Hepatocyte (in vitro differentiated cells and primary cell): ENCODE measurements around a stretch of chr6.

DNA sequence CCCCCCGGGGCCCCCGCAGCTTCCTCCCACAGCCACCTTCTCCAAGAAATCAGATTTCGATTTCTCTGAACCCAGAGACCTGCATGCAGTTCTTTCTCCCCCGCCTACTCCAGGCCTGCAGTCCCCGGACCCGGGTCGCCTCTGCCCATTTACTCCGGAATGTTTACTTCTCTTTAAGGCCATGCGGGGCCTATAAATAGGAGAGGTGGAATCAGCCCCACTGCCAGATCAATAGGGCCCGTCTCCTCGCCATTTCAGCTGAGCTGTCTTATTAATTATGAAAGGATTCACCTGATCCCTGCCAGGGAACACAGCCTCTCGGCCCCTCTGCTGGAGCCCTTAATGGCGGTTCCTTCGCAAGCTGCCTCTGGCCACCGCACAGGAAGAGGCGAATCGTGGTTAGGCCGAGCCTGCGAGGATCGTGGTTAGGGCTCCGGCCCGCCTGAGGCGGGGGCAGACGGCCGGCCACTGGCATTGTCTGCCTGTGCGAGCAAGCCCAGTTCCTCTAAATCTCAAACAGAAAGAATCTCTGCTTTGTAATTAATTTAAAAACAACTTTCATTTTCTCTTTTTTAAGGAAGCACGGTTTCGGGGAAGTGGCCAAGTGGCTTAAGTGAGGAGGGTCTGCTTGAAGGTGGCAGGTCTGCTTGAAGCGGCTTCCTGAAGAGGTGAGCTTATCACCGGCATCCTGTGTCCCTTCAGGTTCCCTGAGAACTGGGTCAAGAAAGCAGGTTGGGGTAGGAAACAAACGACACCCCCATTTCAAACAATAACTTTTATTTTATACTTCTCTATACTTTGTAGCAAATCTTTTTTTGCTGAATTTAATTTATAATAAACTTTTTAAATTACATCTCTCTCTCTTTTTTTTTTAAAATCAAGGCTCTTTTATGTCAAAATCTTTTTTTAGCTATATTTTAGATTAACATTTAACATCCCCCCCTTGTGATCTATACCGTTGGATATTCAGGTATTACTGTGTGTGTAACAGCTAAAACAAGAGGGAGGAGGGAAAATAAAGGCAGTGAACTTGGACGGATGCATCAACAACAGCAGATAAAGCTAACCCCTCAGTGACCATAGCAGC lies 9.1 kb downstream of the NRN1 start:
- RAMPAGE, long total RNA = no peak
- RRBS = no CpG with 5 or more reads among the region's 33 CpGs

- RAMPAGE, long total RNA = no peak
- RRBS = no CpG with 5 or more reads among the region's 4 CpGs
Measured at GRCh38 chr6:6591657-6592074, 3.1 kb downstream of the LY86 start.

GRCh38 chr6:6623658-6623943 lies 35.1 kb downstream of the LY86 start:
- RAMPAGE, long total RNA = no peak
- RRBS = no CpG with 5 or more reads among the region's 1 CpG

GRCh38 chr6:6654309-6655348 lies 66.1 kb downstream of the LY86 start:
- RAMPAGE, long total RNA = no peak
- RRBS = no CpG with 5 or more reads among the region's 13 CpGs

GRCh38 chr6:6678774-6679225 lies 90.3 kb downstream of the LY86 start:
- RAMPAGE, long total RNA = no peak
- RRBS = no CpG with 5 or more reads among the region's 11 CpGs

- RAMPAGE, long total RNA = no peak
- RRBS = no CpG with 5 or more reads among the region's 12 CpGs
Measured at GRCh38 chr6:6683287-6684485, 95.2 kb downstream of the LY86 start.

DNA sequence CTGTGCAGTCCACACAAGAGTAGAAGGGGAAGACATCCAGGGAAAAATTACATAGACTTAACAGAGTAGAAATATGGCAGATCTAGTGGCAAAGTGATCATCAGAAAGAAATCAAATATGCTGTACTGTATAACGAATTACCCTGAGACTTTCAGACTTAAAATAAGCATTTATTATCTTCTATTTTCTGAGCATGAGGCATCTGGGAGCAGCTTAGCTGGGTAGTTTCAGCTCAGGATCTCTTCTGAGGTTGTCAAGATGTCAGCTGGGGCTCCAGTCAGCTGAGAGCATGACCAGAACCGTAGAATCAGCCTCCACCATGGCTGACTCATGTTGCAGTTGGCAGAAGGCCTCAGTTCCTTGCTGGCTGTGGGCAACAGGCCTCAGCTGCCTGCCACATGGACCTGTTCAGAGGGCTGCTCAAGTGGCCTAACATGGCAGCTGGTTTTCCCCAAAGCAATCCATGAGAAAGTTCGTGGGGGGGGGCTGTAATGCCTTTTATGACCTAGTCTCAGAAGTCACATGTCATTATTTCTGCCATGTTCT lies 142.2 kb downstream of the LY86 start:
- RAMPAGE, long total RNA = no peak
- RRBS = no CpG with 5 or more reads among the region's 3 CpGs

GRCh38 chr6:6736619-6737624 lies 148.4 kb downstream of the LY86 start:
- RAMPAGE, long total RNA = no peak
- RRBS = no CpG with 5 or more reads among the region's 35 CpGs

DNA sequence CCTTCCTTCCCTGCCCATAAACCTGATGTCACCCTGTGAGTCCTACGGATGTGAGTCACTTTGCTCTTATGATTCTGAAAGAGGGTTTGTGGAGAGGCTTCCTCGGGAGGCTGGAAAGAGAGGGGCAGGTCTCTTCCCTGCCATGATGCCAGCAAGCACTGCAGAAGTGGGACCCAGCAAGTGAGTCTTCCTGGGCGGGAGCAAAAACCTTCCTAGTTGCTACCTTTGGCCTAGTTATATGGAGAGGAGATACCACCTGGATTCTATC lies 202.5 kb downstream of the LY86 start:
- RAMPAGE, long total RNA = no peak
- RRBS = no CpG with 5 or more reads among the region's 3 CpGs

- RAMPAGE, long total RNA = no peak
- RRBS = no CpG with 5 or more reads among the region's 14 CpGs
Measured at GRCh38 chr6:6806655-6807639, 218.4 kb downstream of the LY86 start.

- RAMPAGE, long total RNA = no peak
- RRBS = no CpG with 5 or more reads among the region's 11 CpGs
Measured at GRCh38 chr6:6882868-6883652, 224.7 kb upstream of the RREB1 start.

- RAMPAGE, long total RNA = no peak
- RRBS = no CpG with 5 or more reads among the region's 10 CpGs
Measured at GRCh38 chr6:6915689-6916241, 192.0 kb upstream of the RREB1 start.

DNA sequence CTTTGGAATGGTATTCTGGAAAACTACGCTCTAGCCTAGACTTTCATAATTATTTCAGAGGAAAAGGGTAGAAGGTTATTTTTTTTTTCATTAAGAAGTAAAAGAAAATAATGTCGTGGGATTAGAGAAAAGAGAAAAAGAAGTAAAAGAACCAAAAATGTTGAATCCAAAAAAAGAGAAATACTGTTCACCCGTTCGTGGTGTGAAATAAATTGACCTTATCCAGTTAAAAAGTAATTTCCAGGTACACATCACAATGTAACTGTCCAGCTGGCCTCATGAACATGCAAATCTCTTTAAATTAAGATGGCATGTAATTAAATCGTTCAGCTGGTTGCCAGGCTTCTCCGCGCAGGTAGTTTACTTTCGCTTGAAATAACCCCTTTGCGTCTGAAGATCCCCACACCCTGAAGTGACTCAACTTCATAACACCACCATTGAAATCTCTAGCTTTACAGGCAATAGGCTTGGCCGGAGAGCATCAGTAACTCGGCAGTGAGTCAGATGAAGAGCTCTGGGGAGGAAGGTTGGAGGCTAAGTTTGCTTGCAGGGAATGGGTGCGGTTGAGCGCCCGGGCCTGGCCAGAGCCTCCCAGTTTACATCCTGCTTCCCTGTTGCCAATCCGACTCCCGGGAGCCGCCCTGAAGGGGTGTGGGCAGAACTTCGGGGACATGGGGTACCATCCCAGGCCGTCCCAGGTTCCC lies 57.1 kb upstream of the RREB1 start:
- RAMPAGE, long total RNA = no peak
- RRBS = 15% methylated on average over 7 of the region's 19 CpGs

DNA sequence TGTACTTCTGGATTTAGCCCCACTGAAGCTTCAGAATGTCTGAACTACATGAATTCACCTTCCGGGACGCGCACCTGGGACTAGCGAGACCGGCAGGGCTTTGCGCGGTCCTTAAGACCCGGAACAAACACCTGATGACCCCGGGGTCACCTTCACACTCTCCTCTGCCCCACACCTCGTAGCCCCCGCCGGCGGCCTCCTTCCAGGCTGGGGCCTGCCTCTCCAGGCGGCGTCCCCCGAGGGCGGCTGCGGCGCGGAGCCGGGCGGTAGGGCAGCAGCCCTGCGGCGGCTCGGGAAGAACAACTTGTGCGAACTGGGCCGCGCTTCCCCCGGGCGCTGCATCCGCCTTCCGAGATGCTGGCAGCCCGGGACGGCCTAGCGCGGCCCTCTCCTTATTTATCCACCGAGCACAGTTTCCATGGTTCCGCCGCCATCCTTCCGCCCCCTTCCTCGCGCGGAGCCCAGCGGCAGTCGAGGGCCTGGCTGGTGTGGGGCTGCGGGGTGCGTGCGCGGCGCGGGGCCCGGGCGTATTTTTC lies 56.5 kb upstream of the RREB1 start:
- RAMPAGE, long total RNA = no peak
- RRBS = 2% methylated on average over 21 of the region's 53 CpGs

DNA sequence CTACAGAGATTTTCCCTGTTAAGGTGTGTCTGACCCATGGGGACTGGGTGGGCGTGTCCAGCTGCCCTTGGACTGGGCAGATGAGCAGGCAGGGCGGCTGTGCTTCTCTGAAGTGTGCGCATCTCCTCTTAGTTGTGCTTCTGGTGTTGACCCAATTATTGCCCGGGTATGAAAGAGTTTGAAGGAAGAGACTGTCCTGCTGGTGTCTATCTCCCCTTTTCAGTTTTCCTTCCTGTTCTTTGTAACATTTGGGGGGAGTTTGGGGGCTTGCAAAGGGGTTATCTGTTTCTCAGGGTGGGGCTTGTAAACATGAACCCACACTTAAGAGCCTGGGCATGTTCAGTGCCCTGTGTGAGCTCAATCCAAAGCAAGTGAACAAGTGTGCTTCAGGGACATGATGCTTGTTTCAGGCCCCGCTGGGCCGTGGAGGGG lies 57.9 kb downstream of the RREB1 start:
- RAMPAGE, long total RNA = no peak
- RRBS = no CpG with 5 or more reads among the region's 6 CpGs

GRCh38 chr6:7200946-7201674 lies 93.3 kb downstream of the RREB1 start:
- RAMPAGE, long total RNA = no peak
- RRBS = 24% methylated on average over 2 of the region's 12 CpGs

GRCh38 chr6:7201675-7202599 lies 94.2 kb downstream of the RREB1 start:
- RAMPAGE, long total RNA = no peak
- RRBS = no CpG with 5 or more reads among the region's 17 CpGs

GRCh38 chr6:7229503-7230133 lies 83.4 kb downstream of the SSR1 start:
- RAMPAGE, long total RNA = no peak
- RRBS = 95% methylated on average over 14 of the region's 39 CpGs

DNA sequence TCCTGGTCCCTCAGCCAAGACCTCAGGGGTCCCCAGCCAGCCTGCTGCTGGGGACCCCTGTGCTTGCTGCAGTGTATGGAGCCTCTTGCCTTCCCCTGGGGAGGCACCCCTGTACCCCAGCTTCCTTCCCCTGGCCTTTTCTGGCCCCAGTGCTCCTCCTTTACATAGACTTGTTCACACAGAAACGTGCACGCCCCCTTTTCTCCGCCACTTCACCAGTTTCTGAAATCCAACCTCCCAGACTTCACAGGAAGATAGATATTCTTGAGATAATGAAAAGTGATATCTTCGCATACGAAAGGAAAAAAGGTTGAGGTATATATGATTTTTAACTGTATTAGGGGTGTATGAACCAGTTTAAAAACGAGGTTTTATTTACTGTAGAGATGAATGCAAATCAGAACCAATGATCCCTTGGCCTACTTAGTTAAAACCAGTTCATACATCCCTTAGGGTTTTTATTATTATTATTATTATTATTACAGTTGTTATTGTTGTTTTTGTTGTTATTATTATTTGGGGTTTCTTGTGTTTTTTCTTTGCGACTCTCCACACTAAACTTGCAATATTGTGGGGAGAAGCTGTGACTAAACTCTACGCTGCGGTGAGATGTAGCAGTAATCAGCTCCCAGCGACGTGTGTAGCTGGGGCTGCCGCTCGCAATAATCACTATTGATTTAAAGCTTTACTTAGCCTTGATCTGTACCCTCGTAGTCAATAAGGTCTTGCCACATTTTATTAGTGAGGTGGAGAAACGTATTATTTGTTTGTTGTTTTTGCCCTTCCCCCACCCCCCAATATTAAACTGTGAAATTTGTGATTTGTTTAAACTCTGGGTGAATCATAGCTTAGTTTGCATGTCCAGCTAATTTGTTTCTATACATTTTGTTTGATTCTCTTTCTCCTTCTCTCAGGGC lies 62.2 kb downstream of the SSR1 start:
- RAMPAGE, long total RNA = no peak
- RRBS = no CpG with 5 or more reads among the region's 15 CpGs

GRCh38 chr6:7431774-7432218 lies 42.2 kb downstream of the RIOK1 start:
- RAMPAGE, long total RNA = no peak
- RRBS = no CpG with 5 or more reads among the region's 15 CpGs